ENCODE measurements around the genes ZNF599 and ETV2.

DNA sequence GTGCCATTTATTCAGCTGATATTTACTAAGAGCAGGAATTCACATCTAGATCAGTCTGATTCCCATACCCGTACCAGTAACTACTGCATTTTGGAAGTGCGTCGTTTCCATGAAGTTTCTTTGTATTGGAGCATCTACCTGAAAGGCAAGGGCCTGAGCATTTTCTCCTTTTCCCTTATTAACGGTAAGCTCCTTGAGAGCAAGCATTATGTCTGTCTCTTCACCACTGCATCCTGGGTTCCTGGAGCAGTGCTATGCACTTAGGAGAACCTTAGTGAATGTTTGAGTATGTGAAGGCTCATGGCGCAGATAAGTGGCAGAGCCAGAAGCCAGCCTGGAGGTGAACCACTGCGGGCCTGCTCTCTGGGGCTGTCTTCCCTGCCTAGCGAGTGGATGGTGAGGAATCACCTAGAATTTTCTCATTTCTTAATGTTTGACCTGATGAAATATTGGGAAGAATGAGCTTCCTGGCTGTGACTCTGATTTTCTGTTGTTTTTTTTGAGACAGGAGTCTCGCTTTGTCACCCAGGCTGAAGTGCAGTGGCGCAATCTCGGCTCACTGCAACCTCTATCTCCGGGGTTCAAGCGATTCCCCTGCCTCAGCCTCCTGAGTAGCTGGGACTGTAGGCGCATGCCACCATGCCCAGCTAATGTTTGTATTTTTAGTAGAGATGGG is 11.7 kb downstream of the GARRE1 start:
- PRO-cap = no peak

- PRO-cap = no peak
Observed at GRCh38 chr19:34393655-34394264, 10.4 kb upstream of the PDCD2L start.

- PRO-cap = no peak
Observed at GRCh38 chr19:34439315-34439994, 11.3 kb downstream of the UBA2 start.

- PRO-cap = no peak
Observed at GRCh38 chr19:34444799-34445365, 16.7 kb downstream of the UBA2 start.

DNA sequence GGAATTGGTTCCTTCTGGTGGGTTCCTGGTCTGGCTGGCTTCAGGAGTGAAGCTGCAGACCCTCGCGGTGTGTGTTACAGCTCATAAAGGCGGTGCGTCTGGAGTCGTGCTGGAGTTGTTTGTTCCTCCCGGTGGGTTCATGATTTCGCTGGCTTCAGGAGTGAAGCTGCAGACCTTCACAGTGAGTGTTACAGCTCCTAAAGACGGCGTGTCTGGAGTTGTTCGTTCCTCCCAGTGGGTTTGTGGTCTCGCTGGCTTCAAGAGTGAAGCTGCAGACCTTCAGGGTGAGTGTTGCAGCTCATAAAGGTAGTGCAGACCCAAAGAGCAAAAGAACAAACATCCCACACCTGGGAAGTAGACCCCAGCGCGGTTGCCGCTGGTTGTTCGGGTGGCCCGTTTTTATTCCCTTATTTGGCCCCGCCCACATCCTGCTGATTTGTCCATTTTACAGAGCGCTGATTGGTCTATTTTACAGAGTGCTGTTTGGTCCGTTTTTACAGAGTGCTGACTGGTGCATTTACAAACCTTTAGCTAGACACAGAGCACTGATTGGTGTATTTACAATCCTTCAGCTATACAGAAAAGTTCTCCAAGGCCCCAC is 1.2 kb downstream of the SCGB2B2 start:
- PRO-cap = no peak

DNA sequence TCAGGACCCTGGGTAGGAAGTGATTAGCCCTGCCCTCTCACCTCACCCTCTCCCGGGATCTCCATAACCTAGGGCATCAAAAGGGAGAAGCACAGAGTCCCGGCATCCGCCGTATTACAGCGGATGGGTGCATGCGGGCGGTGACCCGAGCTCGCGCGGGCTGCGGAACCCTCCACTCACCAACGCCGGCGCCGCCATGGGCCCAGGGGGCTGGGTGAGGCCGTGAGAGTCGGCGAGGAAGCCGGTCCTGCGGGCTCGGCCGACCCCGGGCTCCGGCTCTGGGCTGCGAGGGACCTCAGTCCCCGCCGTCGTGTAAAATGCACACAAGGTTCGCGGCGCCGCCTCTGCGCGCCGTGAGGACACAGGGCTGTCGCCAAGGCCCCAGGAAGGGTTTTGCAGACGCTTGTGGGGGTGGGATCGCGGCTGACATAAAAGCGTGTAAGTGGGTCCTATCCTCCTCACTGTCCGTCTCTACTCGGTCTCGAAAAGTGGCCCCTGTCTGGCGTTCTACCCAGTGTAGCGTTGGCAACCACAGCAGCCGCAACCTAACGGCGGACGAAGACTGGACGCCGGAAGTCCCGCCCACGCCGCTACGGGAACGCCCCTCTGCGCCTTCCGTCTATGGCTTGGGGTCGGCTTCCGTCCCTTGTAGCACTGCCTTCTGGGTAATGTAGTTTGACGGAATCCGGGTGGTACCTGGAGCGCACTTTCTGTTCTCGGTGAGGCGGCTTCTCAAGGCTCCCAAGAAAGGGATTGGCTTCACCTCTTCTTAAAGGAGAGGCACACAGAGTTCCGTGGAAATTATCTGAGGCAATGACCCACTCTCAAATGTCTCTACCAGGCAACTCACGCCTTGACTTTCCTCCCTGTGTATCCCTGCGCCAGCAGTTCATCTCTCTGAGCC is at the start of gene ZNF599:
Gene ZNF599 (minus strand): TSS at position 572 of the 904 bp plus-strand sequence.
- PRO-cap = unidirectional peak, minus-strand start at position 557 of the sequence

- PRO-cap = unidirectional peak, plus-strand start at chr19:34999446; unidirectional peak, plus-strand start at chr19:34999501; bidirectional peak, plus-strand start at chr19:34999925, minus-strand start at chr19:34999855
Observed at GRCh38 chr19:34999069-35000065, 756 bp upstream of the GRAMD1A start.

GRCh38 chr19:35004069-35004229 is 3.8 kb downstream of the GRAMD1A start:
- PRO-cap = no peak

GRCh38 chr19:35066306-35066697 is 24.8 kb downstream of the HPN start:
- PRO-cap = no peak

- PRO-cap = no peak
Observed at GRCh38 chr19:35140682-35141683, 2.1 kb upstream of the FXYD7 start.

- PRO-cap = no peak
Observed at GRCh38 chr19:35156399-35157073, 2.0 kb downstream of the FXYD5 start.

- PRO-cap = no peak
Observed at GRCh38 chr19:35175804-35176091, 21.2 kb downstream of the FXYD5 start.

- PRO-cap = unidirectional peak, plus-strand start at chr19:35264851
Observed at GRCh38 chr19:35264567-35265252, 4.1 kb upstream of the USF2 start.

- PRO-cap = bidirectional peak, plus-strand start at chr19:35269467, minus-strand start at chr19:35269498; bidirectional peak, plus-strand start at chr19:35269687, minus-strand start at chr19:35269686
Observed at GRCh38 chr19:35269189-35270217, 741 bp downstream of the USF2 start.

DNA sequence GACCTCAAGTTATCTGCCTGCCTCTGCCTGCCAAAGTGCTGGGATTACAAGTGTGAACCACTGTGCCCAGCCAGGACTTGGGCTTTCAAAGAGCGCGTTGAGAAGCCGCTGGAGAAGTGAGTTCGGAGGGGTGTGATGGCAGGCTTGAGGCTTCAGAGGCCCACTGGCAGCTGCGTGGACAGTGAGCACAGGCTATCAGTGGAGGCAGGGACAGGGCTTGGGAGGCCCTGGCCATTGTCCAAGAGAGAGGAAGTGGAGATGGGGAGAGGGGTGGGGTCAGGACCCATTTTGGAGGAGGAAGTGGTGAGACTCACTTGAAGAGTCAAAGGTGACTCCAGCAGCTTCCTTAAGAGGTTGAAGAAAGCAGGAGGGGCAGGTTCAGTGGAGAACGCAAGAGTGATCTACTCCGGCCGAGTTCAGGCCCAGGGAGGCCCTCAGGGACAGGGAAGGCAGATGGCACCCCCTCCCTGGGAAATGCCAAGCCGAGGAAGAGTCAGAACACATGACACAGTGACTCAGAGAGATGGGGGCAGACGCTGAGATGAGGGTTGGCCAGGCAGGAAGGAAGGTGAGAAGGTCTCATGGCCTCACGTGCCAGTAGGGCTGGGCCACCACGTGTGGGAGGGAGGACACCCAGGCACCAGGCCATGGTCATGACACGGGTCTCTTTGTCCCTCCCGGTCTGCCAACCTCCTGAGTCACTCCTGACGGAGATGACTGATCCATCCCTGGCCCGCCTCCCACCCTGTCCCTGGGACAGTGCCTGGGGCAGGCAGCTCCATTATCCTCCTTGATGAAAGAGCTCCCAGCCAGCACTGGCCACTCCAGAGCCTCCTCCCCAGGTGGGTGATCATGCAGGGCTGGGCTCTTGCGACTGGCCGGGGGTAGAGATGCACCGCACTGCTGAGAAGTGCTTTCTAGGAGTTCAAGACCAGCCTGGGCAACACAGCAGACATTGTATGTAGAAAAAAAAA is 10.1 kb upstream of the CD22 start:
- PRO-cap = no peak

DNA sequence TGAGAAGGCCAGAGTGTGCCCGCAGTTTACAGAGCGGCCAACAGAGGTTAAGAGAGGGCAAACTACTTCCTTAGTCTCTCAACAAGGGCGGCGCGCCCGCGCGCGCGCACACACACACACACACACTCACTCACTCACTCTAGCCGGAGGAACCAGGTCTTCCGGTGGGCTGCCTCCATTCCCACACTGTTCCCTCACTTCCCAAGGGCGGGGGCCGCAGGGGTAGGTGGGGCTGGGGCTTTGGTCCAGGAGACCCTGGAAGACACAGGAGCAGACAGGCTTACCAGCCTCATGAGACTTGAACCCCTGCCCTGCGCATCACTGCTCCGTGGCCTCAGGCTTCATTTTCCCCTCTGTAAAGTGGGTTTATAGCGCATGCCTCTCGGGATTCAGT is 828 bp downstream of the GAPDHS start:
- PRO-cap = no peak

DNA sequence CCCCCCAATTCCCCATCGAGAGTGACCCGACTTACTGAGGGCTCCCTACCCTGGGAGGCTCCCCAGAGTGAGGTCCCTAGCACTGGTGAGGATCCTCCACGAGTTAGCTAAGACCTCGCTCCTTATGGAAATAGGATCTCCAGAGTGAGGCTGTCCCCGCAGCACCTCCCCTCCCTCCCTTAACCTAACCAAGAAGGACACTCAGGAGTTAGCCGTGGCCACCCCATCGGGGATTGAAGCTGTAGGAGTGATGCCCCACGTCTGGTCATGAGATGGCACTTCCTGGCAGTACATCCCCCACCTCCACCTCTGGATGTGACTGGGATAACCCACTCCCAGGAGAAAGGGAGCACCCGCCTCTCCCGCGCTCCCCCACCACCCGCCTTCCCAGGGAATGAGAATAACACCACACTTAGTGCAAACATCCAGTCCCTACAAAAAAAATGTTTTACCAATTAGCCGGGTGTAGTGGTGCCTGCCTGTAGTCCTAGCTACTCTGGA is 496 bp downstream of the HAUS5 start:
- PRO-cap = unidirectional peak, minus-strand start at position 290 of the sequence

GRCh38 chr19:35641166-35642256 is at the start of gene ETV2:
Gene ETV2, plus strand, starts transcription at chr19:35641745.
- PRO-cap = bidirectional peak, plus-strand start at chr19:35641747, minus-strand start at chr19:35641676

DNA sequence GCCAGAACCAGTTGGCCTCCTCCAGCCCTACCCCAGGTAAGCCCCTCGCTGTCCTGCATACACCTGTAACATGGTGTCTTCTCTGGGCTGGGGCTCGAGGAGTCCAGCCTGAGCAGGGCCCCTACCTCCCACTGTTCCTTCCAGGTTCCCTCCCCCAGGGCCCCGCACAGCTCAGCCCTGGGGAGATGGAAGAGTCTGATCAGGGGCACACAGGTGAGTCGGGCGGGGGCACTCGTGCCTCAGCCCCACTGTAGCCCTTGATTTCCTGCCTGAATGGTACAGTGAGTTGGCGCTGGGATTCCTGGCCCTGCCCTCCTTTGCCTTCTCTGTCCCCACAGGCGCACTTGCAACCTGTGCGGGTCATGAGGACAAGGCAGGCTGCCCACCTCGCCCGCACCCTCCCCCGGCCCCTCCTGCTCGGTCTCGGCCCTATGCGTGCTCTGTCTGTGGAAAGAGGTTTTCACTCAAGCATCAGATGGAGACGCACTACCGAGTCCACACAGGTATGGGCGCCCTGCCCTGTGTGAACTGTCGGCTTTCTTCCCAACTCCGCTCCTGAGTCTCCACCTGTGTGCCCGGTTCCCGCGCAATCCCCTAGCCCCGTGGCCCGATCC is 1.9 kb upstream of the KMT2B start:
- PRO-cap = no peak

DNA sequence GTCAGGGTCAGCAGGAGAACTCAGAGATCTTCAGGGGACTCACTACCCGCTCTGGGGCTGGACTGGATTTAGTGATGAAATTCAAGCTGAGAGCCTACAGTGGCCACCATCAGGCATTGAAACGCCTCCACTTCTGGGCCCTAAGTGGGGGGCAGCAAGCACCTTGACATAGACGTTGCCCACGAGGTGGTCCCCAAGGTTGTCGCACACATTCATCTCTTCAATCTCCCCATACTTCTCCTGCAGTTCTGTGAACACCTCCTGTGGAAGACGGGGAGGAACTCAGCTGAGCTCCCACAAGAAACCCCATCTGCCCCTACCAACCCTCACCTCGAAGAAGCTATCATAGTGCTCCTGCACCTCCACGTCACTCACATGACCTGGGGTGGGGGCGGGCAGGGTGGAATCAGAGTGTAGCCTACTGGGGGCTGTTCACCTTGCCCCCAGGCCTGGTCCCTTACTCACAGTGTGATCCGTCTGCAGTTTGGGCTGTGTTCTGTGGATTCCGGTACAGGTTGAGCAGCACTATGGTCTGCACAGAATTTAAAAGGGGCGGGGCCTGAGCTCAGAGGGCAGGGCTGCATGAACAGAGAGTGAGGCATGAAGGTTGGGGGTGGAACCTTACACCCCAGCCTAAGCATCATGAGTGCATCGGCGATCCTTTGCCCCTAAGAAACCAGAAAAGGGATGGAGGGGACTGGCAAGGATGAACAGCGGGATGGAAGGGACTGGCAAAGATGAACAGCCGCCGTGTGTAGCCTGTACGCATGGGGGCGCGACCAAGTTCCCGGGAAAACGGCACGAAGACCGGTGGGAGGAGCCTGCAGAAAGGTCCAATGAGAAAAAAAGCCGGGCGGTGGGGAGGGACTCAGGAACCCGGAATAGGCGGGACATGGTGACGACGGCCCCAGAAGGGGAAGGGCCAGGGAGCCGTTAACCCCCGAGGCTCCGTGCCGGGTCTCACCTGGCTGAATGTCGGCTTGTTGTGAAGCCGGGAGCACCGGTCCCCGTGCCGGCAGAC is 747 bp downstream of the U2AF1L4 start:
- PRO-cap = unidirectional peak, minus-strand start at position 500 of the sequence; bidirectional peak, plus-strand start at position 971 of the sequence, minus-strand start at position 756 of the sequence

All from endodermal cell (in vitro differentiated cells).